Spleen (tissue), 7 donors: Measurements from ENCODE around the genes DGKG and KNG1.

GRCh38 chr3:185976758-185977292 lies 39.0 kb upstream of the TRA2B start:
- PRO-cap, 4 experiments = no peak in any of the 4 experiments
- RAMPAGE, long total RNA, 4 experiments = no peak in any of the 4 experiments

DNA sequence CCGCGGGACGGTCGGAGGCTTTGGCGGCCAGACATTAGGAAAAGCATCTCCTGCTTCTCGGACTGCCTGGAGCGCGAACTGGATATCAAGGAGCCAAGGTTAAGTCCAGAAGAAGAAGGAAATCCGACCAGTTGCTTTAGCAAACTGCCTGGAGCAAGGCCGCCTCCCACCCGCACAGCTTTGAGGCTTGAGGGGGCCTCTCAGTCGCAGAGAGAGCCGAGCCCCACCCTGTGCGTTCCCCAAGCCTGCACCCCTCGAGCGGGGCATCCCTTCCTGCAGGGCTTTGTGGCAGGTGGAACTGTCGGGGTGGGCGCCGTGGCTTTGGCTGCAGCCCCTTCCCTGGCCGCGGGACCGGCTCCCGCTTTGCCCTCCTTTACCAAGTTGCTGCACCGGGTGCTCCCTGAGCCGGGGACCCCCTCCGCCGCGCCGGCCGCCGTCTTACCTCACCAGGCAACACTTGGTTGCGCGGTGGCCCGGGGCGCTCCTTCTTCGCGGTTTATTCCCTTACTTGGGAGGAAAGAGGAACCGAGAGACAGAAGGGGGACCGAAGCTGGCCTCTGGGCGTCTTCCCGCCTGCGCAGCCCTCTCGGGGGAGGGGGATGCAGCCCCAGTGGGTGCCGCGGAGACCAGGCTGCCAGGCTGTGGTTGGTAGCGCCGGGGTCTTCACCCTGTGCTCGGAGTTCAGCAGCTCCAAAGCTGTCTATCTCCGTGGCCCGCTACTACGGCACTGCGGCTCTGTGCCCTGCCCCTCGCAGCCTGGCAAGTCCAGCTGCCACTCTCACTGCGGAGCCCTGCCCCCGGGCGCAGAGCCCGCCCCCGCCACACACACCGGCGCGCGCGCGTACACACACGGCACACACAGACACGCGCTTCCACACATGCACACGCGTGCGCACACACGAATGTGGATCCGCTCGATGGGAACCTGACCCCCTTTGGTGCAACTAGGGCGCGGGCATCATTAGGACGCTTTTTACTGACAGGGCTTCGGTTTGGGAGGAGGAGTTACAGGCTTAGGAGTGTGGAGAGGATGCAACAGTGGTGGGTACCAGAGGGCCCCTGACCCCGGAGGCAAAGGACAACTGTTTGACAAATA lies at the start of gene DGKG:
Gene DGKG, minus strand, starts transcription at position 731 of the 1,096 bp plus-strand sequence.
- PRO-cap, 4 experiments = peak in 4 of 4 experiments; most common plus-strand start position 902 of the sequence (in 1); most common minus-strand start position 758 of the sequence (in 3)
- RAMPAGE, long total RNA, 4 experiments = start-site peak on the minus strand in 4 of 4 experiments, centred at positions 704 to 757 of the sequence, 27 to 62 reads per replicate

DNA sequence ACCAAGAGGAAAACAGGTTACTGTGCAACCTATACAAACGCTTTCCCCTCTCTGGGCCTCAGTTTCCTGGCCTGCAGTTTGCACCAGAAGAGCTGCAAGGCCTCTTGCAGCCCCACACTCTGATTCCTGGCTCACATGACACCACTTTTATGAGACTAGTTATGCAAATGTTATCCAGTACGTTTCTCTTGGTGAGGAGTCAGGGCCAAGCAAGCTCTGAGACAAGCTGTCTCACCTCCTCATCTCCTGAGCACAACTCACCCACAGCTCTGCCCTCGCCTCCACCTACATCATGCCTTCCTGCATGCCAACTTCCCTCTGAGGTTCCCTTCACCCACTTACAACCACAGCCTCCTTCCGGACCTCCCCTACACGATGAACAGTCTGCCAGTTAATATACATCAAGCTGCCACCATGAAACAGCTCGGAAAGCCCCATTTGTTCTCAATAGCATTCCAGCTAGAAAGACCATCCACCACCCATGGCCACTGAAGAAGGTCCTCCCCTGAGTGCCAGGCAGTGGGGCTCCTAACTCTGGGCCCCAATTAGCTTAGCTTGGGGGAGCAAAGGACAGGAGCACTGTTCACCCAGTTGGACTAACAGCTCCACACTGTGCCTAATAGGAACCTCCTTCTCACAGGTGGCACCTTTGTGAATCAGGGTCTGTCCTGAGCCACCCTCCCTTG lies 25.0 kb downstream of the CRYGS start:
- PRO-cap, 4 experiments = peak in 3 of 4 experiments; most common plus-strand start position 379 of the sequence (in 1); most common minus-strand start position 121 of the sequence (in 3)
- RAMPAGE, long total RNA, 4 experiments = no peak in any of the 4 experiments

GRCh38 chr3:186567699-186568168 lies 595 bp upstream of the TBCCD1 start:
- PRO-cap, 4 experiments = no peak in any of the 4 experiments
- RAMPAGE, long total RNA, 4 experiments = no peak in any of the 4 experiments

DNA sequence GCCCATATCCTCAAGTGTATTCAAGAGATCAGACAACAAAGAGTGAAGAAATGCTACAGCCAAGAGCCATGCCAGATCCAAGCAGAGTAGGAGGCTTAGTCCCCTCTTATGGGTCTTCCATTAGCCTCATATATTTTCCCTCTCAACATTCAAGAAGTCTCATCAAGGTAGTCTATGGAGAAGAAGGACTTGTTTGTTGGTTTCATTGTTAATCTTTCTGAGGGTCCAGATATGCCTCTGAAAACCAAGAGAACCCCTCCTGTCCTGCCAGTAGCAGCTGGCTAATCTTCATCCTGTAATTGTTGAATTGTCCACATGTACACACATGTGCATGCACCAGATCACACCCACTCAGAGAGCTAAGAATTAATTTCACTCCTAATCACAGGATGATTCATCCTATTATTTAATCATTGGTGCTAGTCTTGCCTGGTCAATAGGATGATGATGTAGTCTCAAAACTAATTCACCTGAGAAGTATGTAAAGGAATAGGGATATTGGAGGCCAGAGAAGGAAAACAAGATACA lies 7.9 kb upstream of the AHSG start:
- PRO-cap, 4 experiments = no peak in any of the 4 experiments
- RAMPAGE, long total RNA, 4 experiments = no peak in any of the 4 experiments

DNA sequence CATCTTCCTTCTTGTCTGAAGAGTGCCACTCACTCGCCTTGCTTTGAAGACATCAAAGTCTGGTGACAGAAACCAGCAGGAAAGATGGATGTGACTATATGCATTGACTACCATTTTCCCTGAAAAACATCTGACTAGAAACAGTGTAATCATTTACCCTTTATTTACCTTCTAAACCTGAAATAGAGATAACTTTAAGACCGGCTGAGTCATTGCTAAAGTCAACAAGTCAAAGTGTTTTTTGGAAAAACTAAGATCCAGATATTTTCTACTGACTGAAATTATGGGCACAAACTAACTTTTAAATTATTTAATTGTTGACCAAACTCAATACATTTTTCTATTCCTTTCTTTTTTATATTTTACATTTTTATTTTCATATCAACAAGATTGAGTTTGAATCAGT lies 6.6 kb upstream of the AHSG start:
- PRO-cap, 4 experiments = no peak in any of the 4 experiments
- RAMPAGE, long total RNA, 4 experiments = no peak in any of the 4 experiments

DNA sequence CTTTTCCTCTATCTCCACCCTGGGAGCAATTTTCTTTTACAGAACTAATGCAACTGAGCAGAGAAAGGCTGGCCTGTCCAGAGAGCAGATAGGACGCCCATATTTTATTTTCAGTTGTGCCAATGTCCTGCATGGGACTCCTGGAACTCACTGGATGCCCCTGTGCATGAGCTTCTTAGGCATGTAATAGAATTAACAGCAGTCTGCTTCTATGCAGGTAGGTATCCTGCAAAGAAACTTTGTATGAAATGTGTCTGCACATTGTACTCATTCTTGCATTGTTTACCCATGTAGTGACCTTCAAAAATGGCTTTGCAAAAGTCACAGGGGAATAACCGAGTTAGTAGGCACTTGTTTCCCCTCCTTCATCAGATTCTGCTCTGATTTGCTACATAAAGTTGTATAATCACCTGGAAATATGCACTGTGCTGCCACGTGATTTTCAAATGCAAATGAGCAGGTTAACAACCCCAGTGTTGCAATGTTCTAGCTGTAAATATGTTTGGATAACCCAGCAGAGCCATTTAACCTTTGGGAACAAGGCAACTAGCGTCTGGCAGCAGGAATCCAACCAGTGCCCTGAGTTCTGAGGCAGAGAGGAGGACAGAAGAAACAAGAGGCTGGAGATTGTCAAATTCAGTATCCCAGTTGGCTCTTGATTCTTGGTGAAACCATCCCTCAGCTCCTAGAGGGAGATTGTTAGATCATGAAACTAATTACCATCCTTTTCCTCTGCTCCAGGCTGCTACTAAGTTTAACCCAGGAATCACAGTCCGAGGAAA lies at the start of gene KNG1:
Gene KNG1, plus strand, starts transcription at position 523 of the 782 bp plus-strand sequence.
- PRO-cap, 4 experiments = no peak in any of the 4 experiments
- RAMPAGE, long total RNA, 4 experiments = no peak in any of the 4 experiments

GRCh38 chr3:186822101-186822393 lies 15.8 kb upstream of the RFC4 start:
- PRO-cap, 4 experiments = no peak in any of the 4 experiments
- RAMPAGE, long total RNA, 4 experiments = no peak in any of the 4 experiments

DNA sequence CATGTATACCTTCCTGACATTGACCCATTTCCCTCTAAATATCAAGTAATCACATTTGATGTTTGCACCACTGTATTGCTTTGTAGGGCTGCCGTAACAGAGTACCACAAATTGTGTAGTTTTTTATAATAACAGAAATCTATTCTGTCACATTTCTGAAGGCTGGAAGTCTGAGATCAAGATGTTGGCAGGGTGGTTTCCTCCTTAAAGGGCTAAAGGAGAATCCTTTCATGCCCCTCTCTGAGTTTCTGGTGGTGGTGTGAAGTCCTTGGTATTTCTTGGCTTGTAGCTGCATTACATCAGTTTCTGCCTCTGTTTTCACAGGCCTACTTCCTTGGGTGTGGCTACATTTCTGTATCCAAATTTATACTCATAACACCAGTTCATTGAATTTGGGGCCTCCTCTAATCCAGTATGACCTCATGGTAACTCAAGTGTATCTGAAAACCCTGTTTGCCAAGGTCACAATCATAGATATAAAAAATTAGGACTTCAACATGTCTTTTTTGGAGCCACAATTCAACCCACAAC lies 29.1 kb upstream of the ST6GAL1 start:
- PRO-cap, 4 experiments = no peak in any of the 4 experiments
- RAMPAGE, long total RNA, 4 experiments = no peak in any of the 4 experiments

GRCh38 chr3:186931155-186932183 lies 1.1 kb downstream of the ST6GAL1 start:
- PRO-cap, 4 experiments = peak in 4 of 4 experiments; most common plus-strand start chr3:186931390 (in 2); most common minus-strand start chr3:186931283 (in 3)
- RAMPAGE, long total RNA, 4 experiments = no peak in any of the 4 experiments

- PRO-cap, 4 experiments = peak in 1 of 4 experiments; most common minus-strand start chr3:186960506 (in 1)
- RAMPAGE, long total RNA, 4 experiments = no peak in any of the 4 experiments
Observed at GRCh38 chr3:186960353-186960984, 30.1 kb downstream of the ST6GAL1 start.

- PRO-cap, 4 experiments = peak in 4 of 4 experiments; most common plus-strand start chr3:187027834 (in 3); most common minus-strand start chr3:187027537 (in 2)
- RAMPAGE, long total RNA, 4 experiments = no peak in any of the 4 experiments
Observed at GRCh38 chr3:187027357-187028080, 97.2 kb downstream of the ST6GAL1 start.

DNA sequence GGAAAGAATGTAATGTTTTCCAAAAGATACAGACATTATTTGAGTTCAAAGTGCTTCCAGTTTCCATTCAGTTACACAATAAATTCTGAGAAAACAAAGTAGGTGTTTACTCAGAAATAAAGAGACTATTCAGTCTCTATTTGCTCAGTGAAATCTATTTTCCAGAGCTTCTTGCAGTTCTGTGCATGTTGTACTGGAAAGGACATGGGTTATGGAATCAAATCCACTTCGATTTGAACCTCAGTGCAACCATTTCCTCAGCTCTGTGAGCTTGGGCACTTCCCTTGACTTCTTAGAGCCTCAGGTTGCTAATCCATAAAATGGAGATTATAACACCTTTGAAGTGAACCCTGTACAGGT lies 97.9 kb downstream of the RPL39L start:
- PRO-cap, 4 experiments = no peak in any of the 4 experiments
- RAMPAGE, long total RNA, 4 experiments = no peak in any of the 4 experiments

GRCh38 chr3:187044110-187044803 lies 95.0 kb downstream of the RPL39L start:
- PRO-cap, 4 experiments = peak in 1 of 4 experiments; most common minus-strand start chr3:187044403 (in 1)
- RAMPAGE, long total RNA, 4 experiments = no peak in any of the 4 experiments

DNA sequence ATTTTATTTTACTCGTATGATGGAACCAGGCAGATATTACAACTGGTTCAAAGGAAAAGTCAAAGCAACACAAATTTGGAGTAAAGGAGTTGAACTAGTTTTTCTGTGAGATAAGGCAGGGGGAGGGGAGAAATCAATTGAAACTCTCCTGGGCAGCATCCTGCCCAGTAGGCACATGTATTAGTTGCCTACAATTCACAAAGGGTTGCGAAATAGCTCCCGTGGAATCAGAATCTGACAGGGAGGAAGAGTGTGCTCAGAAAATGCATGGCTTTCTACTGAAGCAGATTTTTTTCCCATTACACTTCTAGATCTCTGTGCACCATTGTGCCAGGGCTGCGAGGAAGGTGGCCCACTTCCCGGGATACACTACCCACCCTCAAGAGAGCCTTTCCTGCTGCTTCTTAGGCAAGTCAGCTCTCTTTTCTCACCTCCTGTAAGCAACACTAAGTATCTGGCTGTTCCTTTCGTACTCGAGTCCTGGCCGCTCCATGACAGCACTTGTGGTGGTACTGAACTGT lies 75.0 kb downstream of the RPL39L start:
- PRO-cap, 4 experiments = no peak in any of the 4 experiments
- RAMPAGE, long total RNA, 4 experiments = no peak in any of the 4 experiments

DNA sequence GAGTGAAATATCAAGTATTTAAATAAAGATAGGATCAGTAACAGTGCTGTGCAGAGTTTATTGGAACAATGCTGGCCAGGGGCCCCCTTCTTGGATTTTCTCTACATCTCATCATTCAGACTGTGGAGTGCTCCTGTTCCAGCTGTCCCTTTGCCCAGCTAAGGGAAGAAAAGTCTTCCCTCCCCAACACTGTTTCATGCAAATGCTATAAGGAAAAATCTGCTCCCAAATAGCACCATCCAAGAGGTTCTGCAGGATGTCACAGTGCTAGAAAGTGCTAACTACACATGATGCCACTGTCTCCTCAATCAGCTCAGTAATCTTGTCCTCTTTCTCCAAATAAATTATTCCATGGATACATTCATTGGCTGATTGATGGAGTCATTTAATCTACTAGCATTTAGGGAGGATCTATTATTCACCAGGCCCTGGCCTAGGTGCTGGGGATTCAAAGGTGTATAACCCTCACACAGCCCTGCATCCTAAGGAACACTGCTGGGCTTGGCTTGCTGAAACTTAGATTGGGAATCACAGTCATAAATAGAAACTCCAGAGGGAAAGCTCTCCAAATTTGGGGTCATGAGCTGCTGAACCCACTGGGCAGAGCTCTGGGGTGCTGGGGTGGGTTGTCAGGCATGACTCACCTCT lies 64.3 kb downstream of the RPL39L start:
- PRO-cap, 4 experiments = peak in 1 of 4 experiments; most common plus-strand start position 246 of the sequence (in 1)
- RAMPAGE, long total RNA, 4 experiments = no peak in any of the 4 experiments

- PRO-cap, 4 experiments = no peak in any of the 4 experiments
- RAMPAGE, long total RNA, 4 experiments = no peak in any of the 4 experiments
Observed at GRCh38 chr3:187274380-187274886, 17.1 kb downstream of the MASP1 start.

GRCh38 chr3:187276643-187276956 lies 14.9 kb downstream of the MASP1 start:
- PRO-cap, 4 experiments = no peak in any of the 4 experiments
- RAMPAGE, long total RNA, 4 experiments = no peak in any of the 4 experiments

DNA sequence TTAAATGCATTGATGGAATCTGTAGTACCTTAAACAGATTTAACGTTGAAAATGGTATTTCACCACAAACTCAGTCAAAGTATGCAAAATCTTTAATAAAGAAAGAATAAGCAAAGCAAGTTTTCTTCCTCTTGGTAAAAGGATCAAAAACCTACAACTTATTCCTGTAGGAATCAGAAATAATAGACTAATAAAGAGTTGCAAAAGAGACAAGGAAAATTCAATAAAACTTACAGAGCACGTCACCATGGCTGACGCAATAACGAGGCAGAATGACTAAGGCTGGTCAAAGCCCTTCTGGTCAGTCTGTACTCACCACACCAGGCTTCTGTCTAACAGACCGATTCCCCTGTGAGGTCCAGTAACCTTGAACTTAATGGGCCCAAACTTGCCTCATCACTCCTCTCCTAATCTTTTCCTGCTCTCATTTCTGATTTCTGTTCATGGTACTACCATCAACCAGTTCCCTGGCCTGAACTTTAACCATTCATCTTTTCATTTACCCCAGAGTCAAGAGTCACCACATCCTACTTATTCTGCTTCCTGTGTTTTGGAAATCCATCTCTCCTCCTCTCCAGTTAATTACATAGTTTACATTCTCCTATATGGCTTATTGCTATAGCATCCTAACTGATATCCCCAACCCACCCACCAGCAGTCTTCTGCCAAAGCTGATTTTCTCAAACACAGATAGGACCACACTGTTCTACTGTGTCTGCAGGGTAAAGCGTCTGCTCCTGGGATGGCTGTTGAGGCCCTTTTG lies 4.9 kb downstream of the MASP1 start:
- PRO-cap, 4 experiments = no peak in any of the 4 experiments
- RAMPAGE, long total RNA, 4 experiments = no peak in any of the 4 experiments

- PRO-cap, 4 experiments = no peak in any of the 4 experiments
- RAMPAGE, long total RNA, 4 experiments = no peak in any of the 4 experiments
Observed at GRCh38 chr3:187289431-187289850, 2.1 kb downstream of the MASP1 start.